ENCODE results near the genes SERPINB13 and SERPINB8.

- PRO-cap, 7 experiments, result no peak in any of the 7 experiments
- RAMPAGE, long total RNA, 2 experiments, result no peak in any of the 2 experiments
These were observed 5.5 kb downstream of the VPS4B start for GRCh38 chr18:63416696-63417315.

DNA sequence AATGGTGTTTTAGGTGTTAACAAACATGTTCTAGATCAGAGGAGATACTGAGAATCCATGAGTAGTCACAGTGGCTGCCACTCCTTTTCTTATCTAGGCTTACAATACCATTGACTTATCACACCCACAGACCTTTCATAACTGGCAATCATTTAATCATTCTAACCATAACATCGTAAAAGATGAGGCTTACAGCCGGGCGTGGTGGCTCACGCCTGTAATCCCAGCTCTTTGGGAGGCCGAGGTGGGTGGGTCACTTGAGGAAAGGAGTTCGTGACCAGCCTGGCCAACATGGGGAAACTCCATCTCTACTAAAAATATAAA, 18.8 kb upstream of the SERPINB5 start:
- PRO-cap, 7 experiments, result no peak in any of the 7 experiments
- RAMPAGE, long total RNA, 2 experiments, result no peak in any of the 2 experiments

GRCh38 chr18:63586832-63587665, at the start of gene SERPINB13:
TSS of gene SERPINB13 (plus strand) at chr18:63587343.
- PRO-cap, 7 experiments, result no peak in any of the 7 experiments
- RAMPAGE, long total RNA, 2 experiments, result no peak in any of the 2 experiments

GRCh38 chr18:63969833-63970369, at the start of gene SERPINB8:
TSS of gene SERPINB8 (plus strand) at chr18:63970081.
- PRO-cap, 7 experiments, result peak in 7 of 7 experiments; most common plus-strand start chr18:63970101 (in 6); most common minus-strand start chr18:63969990 (in 2)
- RAMPAGE, long total RNA, 2 experiments, result start-site peak on the plus strand in 2 of 2 experiments, at chr18:63970059-63970113 at its widest, 21 to 33 reads per replicate

DNA sequence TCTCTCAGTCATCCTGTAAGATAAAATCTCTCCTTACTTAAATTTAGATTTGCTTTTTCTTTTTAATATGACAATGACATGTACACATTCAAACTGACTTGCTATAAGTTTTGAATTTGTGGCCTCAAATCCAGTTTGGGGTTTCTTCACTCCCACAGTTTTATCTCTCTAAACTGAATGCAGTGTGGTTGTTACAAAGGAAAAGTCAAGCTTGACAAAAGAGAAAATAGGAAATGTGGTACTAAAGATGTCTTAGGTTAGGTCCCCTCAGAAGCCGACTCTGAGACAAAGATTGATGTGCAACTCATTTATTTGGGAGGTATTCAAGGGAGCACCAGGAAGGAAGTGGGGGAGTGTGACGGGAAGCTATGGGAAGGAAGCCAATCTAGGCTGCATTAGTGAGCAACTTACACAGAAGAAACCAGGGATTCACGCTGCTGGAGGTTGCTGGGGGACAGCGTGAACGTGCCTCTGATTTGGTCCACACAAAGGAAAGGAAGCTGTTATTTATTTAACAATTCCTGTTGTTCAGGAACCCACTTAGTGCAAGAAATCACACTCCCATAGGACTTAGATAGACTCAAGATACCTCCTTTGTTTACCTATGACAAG, 306.8 kb downstream of the SERPINB8 start:
- PRO-cap, 7 experiments, result no peak in any of the 7 experiments
- RAMPAGE, long total RNA, 2 experiments, result no peak in any of the 2 experiments

GRCh38 chr18:66523238-66523583, 80.7 kb downstream of the CDH19 start:
- PRO-cap, 7 experiments, result no peak in any of the 7 experiments
- RAMPAGE, long total RNA, 2 experiments, result no peak in any of the 2 experiments

DNA sequence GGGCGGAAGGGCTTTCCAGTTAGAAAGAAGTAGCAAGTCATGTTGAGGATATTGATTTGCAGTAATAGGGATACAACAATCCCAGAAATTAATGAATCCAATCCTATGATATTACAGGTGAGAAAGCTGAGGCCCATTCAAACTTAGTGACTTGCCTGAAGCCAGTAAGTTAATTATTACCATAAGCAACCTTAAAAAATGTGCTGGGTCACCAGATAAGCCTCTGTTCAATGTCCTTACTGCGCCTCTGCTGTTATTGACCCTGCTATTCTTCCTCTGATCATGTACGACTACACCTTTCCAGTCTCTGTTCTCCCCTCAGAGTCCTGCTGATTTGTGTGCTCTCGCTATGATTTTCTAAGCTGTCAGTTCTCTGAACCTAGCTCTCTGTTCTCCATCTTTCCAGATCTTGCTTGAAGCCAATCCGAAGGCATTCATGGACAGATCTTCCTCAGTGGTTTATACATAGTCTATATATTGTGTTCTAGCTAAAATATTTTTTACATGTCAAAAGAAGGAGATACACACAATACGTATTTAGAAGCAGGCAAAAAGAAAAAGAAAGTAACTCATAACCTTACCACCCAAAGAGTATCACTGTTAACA, 370.6 kb downstream of the DSEL start:
- PRO-cap, 7 experiments, result no peak in any of the 7 experiments
- RAMPAGE, long total RNA, 2 experiments, result no peak in any of the 2 experiments

DNA sequence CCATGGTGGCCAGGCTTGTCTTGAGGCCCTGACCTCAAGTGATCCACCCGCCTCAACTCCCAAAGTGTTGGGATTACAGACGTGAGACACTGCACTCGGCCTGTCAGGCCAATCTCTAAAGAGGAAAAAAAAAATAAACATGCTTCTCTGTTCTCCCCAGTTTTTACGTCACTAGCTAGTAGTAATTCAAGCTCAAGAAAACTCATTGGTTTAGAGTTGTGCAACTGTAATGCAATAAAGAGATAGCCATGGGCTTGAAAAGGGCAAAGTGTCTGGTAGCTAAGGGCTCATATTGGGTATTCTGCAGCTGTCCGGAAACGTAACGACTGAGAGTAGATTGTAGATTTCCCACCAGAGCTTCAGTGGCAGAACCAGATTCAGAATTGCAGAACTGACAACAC, 112.2 kb upstream of the DSEL start:
- PRO-cap, 7 experiments, result no peak in any of the 7 experiments
- RAMPAGE, long total RNA, 2 experiments, result no peak in any of the 2 experiments

DNA sequence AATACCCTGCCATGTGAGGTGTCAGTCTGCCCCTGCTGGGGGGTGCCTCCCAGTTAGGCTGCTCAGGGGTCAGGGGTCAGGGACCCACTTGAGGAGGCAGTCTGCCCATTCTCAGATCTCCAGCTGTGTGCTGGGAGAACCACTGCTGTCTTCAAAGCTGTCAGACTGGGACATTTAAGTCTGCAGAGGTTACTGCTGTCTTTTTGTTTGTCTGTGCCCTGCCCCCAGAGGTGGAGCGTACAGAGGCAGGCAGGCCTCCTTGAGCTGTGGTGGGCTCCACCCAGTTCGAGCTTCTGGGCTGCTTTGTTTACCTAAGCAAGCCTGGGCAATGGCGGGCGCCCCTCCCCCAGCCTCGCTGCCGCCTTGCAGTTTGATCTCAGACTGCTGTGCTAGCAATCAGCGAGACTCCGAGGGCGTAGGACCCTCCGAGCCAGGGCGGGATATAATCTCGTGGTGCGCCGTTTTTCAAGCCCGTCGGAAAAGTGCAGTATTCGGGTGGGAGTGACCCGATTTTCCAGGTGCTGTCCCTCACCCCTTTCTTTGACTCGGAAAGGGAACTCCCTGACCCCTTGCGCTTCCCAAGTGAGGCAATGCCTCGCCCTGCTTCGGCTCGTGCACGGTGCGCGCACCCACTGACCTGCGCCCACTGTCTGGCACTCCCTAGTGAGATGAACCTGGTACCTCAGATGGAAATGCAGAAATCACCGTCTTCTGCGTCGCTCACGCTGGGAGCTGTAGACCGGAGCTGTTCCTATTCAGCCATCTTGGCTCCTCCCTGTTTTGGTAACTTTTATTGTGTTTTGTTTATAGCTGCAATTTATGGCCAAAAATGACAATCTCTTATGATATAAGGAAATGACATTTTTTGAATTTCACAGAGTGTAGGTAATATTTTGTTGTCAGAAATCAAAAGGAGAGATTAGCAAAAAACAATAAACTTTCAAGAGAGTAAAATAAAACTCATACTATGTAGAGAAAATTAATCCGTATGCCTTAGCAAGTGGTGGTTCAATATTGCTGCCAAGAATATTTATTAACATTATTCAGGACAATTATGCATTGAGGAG, 7.5 kb upstream of the CCDC102B start:
- PRO-cap, 7 experiments, result no peak in any of the 7 experiments
- RAMPAGE, long total RNA, 2 experiments, result no peak in any of the 2 experiments

GRCh38 chr18:69948884-69949531, 1.3 kb upstream of the CD226 start:
- PRO-cap, 7 experiments, result peak in 2 of 7 experiments; most common plus-strand start chr18:69949255 (in 1); most common minus-strand start chr18:69949180 (in 1)
- RAMPAGE, long total RNA, 2 experiments, result no peak in any of the 2 experiments

GRCh38 chr18:70330836-70331358, 42.1 kb downstream of the SOCS6 start:
- PRO-cap, 7 experiments, result no peak in any of the 7 experiments
- RAMPAGE, long total RNA, 2 experiments, result no peak in any of the 2 experiments

DNA sequence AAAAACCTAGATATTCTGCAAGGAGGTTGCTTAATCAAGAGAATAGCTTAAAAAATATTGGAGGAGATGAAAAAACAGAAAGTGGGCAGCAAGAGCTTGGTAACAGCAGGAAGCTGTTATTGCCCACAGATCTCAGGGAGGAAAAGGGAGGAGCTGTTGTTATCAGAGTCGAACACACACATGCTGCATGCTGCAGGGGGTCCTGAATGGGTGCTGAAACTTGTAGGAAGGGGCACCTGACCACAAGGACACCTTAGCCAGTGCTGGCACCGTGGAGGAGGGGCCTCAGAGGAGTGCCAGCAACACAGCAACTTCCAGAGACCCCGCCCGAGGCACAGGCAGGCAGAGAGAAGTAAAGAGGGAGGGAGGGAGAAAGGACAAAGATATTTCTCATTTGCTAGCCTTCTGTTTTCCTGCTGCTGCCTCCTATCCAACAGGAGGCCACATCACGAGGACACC, 332.9 kb downstream of the SOCS6 start:
- PRO-cap, 7 experiments, result no peak in any of the 7 experiments
- RAMPAGE, long total RNA, 2 experiments, result no peak in any of the 2 experiments

DNA sequence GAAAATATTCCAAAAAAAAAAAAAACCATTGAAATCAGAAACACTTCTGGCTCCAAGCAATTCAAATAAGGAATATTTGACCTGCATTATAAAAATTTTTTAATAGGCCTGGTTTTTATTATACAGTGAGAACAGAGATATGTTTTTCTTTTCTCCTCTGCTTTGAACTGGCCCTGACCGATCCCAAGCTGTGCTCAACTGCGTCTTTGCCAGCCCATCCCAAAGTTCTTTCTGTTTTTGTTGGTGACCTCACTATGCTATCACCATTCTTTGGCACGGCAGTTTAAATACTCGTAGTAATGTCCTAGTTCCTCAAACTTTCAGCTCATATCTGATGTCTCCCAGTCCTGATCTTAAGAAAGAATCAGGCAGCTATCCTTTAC, 42.2 kb upstream of the NETO1 start:
- PRO-cap, 7 experiments, result no peak in any of the 7 experiments
- RAMPAGE, long total RNA, 2 experiments, result no peak in any of the 2 experiments

- PRO-cap, 7 experiments, result no peak in any of the 7 experiments
- RAMPAGE, long total RNA, 2 experiments, result no peak in any of the 2 experiments
These were observed 49.3 kb downstream of the DIPK1C start for GRCh38 chr18:74407843-74408223.

- PRO-cap, 7 experiments, result peak in 4 of 7 experiments; most common plus-strand start chr18:74499944 (in 2); most common minus-strand start chr18:74499808 (in 4)
- RAMPAGE, long total RNA, 2 experiments, result start-site peak on the plus strand in 2 of 2 experiments, at chr18:74499787-74499922 at its widest, 51 to 345 reads per replicate
These were observed 3.5 kb downstream of the CNDP2 start for GRCh38 chr18:74499626-74500042.

- PRO-cap, 7 experiments, result no peak in any of the 7 experiments
- RAMPAGE, long total RNA, 2 experiments, result no peak in any of the 2 experiments
These were observed 96.7 kb downstream of the ZNF407 start for GRCh38 chr18:74694446-74694772.

DNA sequence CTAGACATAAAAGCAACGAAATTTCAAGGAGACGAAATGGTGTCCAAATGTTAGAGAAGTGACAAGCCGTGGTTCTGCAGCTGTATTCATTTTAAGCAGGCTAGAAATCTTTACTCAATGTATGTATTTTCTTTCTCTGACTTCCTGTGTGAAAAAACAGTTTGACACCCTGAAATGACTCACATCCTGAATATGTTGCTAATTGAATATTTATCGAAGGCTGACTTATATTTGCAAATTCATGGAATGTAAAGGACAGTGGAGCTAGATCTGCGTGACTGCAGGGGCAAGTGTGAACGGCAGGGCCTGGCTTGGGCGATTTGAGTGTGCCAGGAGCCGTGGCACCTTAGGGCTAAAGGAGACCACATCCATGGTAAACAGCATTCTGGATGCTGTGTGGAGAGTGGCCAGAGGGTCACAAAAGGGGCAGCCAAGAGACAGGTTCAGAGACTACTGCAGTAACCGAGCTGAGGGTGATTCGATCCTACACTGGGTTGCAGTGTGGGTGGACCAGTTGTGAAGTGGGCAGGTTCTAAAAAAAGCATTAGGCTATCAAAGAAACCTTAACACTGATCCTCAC, 213.9 kb downstream of the PTGR3 start:
- PRO-cap, 7 experiments, result no peak in any of the 7 experiments
- RAMPAGE, long total RNA, 2 experiments, result no peak in any of the 2 experiments

GRCh38 chr18:75046566-75047067, 162.3 kb downstream of the PTGR3 start:
- PRO-cap, 7 experiments, result no peak in any of the 7 experiments
- RAMPAGE, long total RNA, 2 experiments, result no peak in any of the 2 experiments

DNA sequence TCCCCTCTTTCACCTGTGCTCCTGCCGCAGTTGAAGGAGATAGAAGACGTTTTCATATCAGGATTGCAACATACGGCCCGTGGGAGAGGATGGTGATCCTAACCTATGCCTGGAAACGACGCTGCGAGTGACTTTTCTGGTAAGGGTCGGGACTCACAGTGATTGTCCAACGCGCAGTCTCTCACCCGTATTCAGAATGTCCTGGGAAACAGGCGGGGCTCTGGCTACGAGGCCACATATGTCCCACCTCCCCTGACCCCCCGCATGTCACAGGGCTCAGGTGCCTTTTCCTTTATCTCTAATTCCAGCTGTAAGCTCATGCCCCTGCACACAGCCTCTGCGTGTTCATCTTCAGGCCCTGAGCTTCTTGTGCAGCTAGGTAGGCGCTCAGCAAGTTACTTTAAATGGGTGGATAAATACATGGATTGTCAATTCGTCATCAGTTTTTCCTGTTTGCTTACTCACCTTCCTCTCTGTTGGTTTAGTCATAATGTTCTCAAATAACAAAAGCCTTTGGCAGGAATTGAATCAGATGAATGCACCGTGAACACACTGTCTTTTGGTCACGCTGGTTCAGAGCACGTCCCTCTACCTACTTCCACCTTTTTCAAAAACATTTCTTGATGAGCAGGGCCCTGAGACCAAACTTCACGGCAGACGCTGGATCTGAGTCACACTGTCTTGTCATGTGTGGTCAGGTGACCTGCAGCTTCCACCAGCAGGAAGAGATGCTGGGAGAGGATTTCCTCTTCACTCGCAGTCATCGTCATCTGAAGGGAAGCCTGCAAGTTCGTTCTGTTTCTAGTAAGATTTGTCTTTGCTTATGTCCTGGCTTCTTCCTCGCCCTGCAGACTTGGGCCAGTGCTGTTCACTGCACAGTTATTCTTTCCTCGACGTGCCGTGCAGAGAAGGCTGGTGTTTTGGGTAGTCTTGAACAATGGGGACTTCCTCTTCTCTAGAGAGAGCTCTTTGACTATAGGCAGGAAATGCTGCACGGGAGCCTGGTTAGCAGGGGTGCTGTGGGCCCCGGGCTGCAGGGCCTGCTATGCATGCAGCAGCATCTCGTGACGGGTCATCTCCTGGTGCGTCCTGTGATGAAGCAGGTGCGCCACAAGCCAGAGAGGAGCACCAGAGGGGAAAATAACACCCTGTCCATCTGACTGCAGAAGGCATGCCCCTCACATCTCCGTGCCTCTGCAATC, 138.1 kb downstream of the PTGR3 start:
- PRO-cap, 7 experiments, result peak in 2 of 7 experiments; most common plus-strand start position 510 of the sequence (in 1); most common minus-strand start position 668 of the sequence (in 2)
- RAMPAGE, long total RNA, 2 experiments, result no peak in any of the 2 experiments

DNA sequence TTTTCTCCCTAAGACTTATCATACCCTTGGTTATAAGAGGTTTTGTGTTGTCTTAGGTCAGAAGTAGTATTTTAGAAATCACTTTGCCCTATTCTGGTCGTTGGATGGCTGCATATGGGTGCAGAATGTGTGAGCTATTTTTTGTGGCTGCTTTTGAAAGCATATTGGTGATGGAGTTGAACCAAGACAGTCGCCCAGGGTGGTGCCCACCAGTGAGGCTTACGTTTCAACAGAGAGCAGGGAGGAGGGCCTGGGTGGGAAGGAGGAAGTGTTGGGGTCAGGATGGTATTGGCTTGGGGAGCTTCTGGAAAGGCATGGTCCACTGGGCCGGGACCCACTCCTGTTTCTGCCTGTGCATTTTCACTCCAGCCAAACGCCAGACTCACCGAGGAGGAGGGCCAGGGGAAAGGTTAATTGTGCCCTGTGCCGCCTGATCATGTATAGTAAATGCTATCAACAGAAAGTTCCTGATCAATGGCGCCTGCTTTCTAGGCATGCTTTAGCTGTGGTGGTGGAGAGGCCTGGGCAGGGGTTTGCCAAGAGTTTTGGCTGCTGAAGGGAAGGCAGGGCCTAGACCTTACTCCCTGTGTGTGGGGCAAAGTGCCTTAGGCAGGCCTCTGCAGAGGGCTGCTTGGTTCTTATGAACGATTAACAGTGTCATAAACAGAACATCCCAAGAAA, 6.1 kb downstream of the TSHZ1 start:
- PRO-cap, 7 experiments, result no peak in any of the 7 experiments
- RAMPAGE, long total RNA, 2 experiments, result no peak in any of the 2 experiments

Data from ovary (tissue), 7 donors.